Renal cortical epithelial cell (primary cell): ENCODE measurements around a stretch of chr12.

DNA sequence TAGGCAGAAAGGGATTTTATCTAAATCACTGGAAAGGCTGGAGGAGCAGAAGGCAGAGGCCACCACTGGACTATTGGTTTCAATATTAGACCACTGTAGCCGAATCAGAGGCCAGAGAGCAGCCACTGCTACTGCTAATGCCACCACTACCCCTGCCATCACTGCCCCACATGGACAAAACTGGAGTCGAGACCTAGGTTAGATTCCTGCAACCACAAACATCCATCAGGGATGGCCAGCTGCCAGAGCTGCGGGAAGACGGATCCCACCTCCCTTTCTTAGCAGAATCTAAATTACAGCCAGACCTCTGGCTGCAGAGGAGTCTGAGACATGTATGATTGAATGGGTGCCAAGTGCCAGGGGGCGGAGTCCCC lies 7.2 kb upstream of the OAS2 start:
- RRBS = no CpG with 5 or more reads among the region's 5 CpGs

DNA sequence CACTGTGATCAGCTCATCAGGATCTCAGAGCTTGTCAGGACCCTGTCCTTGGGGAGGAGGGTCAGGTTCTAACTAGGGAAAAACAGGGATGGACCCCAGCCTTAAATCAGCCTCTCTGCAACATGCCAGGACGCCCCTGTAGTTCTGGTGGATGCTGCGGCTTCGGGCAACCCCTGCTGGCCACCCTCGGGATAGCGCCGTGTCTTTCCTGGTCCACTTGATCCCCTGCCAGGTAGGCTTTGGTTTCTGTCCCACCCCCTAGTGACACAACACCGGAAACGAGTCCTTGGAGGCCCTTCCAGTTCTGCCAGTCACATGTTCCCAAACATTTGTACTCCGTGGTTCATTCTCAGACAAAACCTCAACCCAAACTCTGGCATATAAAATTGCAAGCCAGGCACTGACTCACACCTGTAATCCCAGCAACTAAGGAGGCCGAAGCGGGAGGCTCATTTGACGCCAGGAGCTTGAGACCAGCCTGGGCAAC lies 37.2 kb downstream of the RASAL1 start:
- RRBS = no CpG with 5 or more reads among the region's 12 CpGs

GRCh38 chr12:113285493-113286239 lies 49.2 kb downstream of the SLC8B1 start:
- RRBS = 89% methylated on average over 2 of the region's 11 CpGs

DNA sequence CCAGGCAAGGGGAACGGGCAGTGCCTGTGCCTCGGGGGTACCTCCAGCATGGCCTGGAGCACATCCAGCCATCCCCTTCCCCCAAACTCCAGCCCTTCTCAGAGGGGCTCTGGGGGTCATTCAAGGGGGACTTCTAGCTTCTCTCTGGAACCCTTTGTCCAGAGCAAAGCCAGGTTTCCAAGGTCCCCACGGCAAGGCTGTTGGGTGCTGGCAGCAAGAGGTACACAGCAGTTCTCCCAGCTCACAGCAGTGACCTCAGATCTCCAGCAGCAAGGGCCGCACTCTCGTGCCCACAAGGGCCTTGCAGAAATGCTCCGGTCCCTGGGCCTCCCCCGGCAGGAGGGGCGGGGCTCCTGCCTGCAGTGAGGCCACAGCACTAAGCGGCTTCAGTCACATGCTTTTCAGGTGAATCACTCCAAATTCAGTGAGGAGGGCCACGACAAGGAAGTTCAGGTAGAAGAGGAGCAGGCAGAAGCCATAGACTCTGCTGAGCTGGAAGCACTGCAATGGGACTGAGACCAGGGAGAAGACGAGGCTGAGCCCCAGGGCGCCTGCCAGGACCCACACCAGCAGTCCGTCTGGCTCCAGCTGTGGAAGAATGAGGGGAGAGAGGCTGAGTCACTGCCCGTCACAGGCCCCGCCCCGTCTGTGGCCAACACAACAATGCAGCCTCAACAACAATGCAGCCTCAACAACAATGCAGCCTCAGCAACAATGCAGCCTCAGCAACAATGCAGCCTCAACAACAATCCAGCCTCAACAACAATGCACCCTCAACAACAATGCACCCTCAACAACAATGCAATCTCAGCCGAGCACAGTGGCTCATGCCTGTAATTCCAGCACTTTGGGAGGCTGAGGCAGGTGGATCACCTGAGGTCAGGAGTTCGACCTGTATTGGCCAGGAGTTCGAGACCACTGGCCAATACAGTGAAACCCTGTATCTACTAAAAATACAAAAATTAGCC lies 35.2 kb downstream of the SLC8B1 start:
- RRBS = no CpG with 5 or more reads among the region's 19 CpGs

- RRBS = no CpG with 5 or more reads among the region's 3 CpGs
Observed at GRCh38 chr12:113374788-113375102, 16.4 kb downstream of the PLBD2 start.

- RRBS = no CpG with 5 or more reads among the region's 18 CpGs
Observed at GRCh38 chr12:113392986-113393584, 10.6 kb downstream of the SDS start.

- RRBS = no CpG with 5 or more reads among the region's 13 CpGs
Observed at GRCh38 chr12:113397104-113397529, 6.6 kb downstream of the SDS start.

DNA sequence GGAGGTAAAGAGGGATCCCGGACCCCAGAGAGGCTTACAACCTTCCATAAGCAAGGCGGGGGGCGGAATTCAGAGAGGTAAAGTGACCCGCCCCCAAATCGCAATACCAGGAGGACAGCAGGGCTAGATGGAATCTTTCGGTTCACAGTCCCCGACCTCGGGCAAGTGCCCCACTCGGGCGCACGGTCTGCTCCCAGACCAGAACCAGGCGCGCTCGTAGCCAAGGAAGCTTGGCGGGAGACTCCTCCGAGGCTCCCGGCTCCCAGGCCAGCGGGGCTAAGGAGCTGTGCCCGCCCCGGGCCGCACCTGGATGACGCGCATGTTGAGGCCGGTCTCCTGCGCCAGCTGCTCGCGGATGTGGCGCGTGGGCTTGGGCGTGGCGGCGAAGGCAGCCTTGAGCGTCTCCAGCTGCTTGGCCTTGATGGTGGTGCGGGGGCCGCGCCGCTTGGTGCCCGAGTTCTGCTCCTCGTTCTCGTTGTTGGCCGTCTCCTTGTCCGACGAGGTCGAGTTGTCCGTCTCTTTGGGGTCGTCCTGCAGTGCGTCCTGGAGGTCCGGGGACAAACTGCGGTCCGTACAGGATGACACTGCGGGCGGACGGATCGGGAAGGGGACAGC lies 3.7 kb downstream of the LHX5 start:
- RRBS = 2% methylated on average over 5 of the region's 54 CpGs

DNA sequence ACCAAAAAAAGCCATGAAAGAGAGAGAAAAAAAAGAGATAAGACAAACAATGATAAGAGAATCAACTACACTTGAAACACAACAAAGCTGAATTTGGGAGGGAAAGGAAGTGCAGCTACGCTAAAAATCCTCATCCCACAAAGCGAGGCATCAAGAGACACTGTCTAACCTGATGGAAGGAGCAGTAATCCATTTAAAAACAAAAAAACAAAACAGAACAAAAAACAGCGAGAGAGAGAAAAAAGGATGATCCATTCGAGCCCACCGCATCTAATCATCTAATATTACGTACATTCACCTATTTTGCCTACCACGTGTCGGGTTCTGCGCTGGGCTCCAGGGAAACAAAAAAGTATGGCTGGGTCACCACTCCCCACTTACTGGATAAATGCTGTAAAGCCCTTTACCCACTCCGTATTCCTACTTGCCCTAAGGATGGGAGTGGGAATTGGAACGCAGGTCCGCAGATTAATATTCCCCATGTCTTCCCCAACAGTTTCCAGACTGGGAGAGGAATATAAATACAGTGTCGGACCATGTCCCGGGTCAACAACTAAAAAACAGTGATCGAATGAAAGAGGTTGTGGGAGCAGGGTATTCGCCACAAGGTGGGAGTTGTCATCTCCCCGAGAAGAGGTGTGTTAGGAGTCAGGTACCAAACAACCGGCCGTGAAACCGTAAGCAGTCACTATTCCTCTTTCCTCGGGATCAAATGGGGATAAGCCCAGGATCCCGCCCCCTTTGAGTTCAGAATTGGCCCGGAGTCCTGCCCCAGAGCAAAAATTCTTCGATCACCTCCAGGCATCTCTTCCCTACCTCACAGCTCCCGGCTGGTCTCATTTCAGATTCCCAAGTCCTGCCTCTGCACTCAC lies 569 bp downstream of the RBM19 start:
- RRBS = under 1% methylated on average over 7 of the region's 25 CpGs

DNA sequence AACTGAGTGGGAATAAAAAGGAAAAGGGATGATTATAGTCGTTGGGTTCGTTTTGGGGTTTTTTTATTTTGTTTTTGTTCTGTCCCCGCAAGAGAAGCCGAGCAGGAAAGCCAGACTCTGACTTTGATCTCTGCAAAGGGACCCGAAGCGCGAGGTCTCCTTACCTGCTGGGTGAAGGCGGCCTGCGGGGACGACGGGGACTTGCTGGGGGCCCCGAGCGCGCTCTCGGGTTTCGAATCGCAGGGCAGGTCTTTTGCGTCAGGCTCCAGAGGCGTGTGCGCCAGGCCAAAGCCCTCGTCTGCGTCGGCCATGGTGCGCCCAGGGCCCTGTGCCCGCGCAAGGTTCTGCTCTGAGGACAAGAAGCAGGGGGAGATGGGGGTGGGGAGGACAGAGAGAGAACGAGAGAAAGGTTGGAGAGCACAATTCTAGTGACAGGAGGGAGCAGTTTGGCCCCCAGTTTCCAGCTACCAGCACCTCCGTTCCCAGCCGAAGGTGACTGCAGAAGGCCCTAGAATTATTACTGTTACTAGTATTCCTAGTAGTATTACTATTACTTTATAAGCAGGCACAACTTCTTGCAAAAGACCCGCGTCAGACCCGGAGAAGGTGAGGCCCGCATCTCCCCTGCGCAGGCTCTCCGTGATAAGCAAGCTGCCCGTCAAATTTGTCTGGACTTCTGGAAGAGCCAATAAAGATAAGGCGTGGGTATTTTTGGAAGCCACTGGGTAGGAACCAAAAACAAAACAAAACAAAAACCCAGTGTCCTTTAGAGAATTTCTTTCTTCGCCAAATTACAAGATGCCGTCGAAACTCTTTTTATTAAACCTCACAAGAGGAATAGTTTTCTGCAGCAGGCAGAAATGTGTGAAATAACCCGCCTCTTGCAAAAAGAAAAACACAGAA lies 2.1 kb downstream of the TBX5 start:
- RRBS = no CpG with 5 or more reads among the region's 41 CpGs

DNA sequence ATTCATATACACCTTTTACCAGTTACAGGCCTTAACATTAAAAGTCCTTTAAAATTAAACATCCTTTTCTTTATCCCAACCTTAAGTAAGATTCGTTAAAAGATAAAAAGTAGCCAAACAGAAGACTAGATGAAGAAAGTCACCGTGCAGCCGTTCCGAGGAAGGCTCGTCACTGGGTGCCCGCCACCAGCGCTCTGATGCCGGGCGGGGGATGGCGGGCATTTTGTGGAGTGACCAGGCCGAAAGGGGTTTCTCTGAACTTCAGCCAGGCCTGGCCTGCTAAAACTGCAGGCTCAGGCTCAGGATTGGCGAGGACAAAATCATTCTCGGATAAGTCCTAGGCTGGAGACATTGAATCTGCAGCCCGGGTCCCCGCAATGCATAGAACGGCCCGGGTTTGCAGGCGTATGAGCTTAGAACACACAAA lies 1.4 kb downstream of the TBX5 start:
- RRBS = no CpG with 5 or more reads among the region's 18 CpGs

- RRBS = no CpG with 5 or more reads among the region's 10 CpGs
Observed at GRCh38 chr12:114412748-114413303, 6.9 kb upstream of the TBX5 start.

- RRBS = no CpG with 5 or more reads among the region's 12 CpGs
Observed at GRCh38 chr12:114587975-114588902, 95.7 kb downstream of the TBX3 start.

DNA sequence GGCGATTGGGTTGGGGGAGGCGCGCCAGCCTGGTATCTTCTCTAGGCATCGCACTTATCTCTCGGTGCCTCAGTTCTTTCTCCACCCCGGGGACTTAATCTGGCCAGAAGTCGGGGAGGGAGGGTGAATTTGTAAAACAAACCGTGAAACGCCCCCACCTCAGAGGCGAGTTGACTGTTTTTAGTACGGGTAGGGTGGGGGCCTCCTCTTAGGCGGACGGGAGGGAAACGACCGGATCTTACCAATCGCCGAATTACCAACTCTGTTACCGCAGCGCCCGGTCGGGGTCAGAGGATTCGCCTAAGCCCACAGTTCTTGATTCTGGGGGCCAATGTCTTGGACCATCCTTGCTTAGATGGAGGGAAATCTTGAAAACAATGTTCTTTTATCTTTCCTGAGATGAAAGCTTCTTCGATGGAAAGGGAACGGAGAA lies 1.4 kb upstream of the TBX3 start:
- RRBS = 40% methylated on average over 2 of the region's 24 CpGs

- RRBS = 6% methylated on average over 1 of the region's 18 CpGs
Observed at GRCh38 chr12:114691815-114692156, 7.8 kb upstream of the TBX3 start.

- RRBS = no CpG with 5 or more reads among the region's 14 CpGs
Observed at GRCh38 chr12:114747219-114747745, 63.3 kb upstream of the TBX3 start.

- RRBS = no CpG with 5 or more reads among the region's 5 CpGs
Observed at GRCh38 chr12:114826297-114826731, 142.3 kb upstream of the TBX3 start.

DNA sequence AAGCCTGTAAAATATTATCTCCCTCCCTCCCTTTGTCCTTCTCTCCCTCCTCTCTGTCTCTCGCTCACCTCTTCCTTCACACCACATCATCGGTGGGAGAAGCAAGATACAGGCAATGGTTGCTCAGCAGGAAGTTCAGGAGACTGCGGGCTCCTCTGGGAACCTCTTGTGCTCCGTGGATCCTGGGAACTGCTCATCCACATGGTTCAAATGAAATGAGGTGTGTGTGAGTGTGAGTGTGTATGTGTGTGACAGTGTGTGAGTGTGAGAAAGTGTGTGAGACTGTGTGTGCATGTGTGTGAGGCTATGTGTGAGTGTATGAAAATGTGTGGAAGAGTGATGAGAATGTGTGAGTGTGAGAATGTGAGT lies 219.5 kb upstream of the TBX3 start:
- RRBS = no CpG with 5 or more reads among the region's 4 CpGs

DNA sequence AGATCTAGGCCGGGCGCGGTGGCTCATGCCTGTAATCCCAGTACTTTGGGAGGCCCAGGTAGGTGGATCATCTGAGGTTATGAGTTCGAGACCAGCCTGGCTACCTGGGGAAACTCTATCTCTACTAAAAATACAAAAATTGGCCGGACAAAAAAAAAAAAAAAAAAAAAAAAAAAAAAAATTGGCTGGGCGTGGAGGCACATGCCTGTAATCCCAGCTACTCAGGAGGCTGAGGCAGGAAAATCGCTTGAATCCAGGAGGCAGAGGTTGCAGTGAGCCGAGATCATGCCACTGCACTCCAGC lies 441.7 kb downstream of the MED13L start:
- RRBS = no CpG with 5 or more reads among the region's 8 CpGs

DNA sequence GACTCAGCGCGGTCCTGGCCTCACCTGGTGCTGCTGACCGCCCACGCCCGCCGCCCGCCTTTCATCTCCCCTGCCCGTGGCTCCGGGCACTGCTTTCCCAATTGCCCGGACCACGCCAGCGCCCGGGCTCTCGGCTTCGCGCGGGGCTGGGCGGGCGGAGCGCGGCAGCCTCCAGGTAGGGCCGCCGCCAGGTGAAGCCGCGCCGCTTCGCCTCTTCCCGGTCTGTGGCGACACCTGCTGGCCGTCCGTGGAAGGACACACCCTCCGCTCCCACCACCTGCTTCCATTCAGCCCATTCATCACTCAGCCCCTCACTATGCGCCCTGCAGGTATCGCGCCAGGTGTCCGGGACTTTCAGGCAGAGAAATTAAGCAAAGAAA lies 360.4 kb downstream of the MED13L start:
- RRBS = under 1% methylated on average over 19 of the region's 36 CpGs